ENCODE measurements around the gene MYEF2.

DNA sequence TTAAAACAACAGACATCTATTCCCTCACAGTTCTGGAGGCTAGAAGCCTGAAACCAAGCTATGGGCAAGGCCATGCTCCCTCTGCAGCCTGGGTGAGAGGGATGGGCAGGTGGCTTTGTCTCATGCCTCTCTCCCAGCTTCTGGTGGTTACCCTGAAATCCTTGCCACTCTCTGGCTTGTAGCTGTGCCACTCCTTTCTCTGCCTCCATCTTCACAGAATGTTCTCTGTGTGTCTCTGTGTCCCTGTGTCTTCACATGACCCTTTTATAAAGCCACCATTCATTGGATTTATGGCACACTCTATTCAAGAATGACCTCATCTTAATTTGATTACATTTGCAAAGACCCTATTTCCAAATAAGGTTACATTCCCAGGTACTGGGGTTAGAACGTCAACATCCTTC lies 24.6 kb downstream of the SQOR start:
- RRBS = no CpG with 5 or more reads among the region's 1 CpG

DNA sequence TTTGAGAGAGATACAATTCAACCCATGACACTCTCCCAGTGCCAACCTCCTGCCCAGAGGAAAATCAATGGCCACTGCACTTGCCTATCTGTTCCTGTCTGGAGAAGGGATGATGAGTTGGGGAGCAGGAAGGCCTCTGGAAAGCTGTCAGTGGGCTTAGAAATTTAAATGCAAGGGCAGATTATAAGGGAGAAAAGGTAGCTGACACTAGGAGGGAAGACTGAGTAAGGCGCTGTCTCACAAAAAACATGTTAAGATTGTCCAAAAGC lies 24.9 kb downstream of the SQOR start:
- RRBS = no CpG with 5 or more reads among the region's 1 CpG

DNA sequence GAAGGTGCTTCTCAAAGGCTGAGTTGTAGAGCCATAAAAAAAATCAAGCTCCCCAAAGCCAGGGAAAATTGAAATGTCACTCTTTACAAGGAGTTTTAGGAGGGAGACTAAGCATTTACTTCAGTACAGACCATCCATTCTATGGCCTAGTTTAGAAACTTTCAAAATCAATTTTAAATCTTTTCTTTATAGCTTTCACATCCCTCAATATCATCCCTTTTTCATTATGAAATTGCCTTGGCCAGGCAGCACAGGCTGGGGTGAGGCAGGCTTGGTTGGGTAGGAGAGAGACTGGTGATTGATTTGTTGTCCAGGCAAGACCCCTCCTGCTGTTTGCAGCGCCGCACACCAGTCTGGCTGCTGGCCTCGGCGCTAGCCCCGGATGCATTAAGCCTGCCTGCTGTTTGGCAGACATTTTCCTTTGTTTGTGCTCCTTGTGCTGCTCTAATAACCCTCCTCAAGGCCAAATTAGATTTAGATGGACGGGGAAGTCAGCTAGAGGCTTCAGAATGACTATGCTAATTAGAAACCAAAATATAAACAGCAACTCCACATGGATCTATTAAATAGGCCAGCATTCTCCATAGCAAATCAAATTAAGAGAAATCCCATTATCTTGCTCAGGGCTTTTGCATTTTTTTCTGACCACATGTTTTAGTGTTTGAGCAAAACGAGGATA lies 445.1 kb downstream of the SQOR start:
- RRBS = no CpG with 5 or more reads among the region's 7 CpGs

- RRBS = no CpG with 5 or more reads among the region's 1 CpG
Observed at GRCh38 chr15:46526448-46526756, 891.6 kb downstream of the SQOR start.

GRCh38 chr15:47293571-47294360 lies 423.5 kb upstream of the SEMA6D start:
- RRBS = no CpG with 5 or more reads among the region's 8 CpGs

DNA sequence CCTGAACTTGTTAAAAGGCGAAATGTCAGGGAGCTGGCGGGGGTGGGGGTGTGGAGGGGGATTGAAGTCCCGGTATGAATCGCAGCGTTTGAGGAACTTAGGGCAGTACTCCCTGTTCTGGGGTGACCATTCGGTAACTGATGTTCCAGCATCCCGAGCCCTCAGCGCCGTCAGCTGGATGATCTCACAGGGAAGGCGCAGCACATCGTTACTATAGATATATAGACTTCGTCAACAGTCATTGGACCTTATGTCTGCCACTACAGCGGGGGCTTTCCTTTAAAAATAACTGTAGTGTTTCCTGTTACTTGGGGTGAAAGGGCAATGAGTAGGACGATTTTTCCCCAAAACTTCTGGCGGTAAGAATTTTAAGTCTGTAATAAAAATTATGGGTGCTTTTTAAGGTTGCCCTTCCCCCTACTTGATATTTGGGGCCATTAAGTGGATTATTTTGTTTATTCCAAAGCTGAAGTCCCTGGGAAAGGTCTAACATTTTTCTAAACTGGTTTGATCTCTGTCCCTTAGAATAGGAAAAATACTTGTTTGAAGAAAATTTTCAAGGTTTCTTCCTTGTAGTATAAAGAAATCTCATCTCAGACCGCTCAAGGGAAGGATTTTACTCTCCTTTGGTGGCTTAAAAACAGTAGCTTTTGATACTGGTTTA lies 1.9 kb downstream of the SEMA6D start:
- RRBS = no CpG with 5 or more reads among the region's 16 CpGs

GRCh38 chr15:47725871-47726554 lies 8.7 kb downstream of the SEMA6D start:
- RRBS = no CpG with 5 or more reads among the region's 8 CpGs

- RRBS = no CpG with 5 or more reads among the region's 6 CpGs
Observed at GRCh38 chr15:48149810-48150404, 28.2 kb downstream of the MYEF2 start.

DNA sequence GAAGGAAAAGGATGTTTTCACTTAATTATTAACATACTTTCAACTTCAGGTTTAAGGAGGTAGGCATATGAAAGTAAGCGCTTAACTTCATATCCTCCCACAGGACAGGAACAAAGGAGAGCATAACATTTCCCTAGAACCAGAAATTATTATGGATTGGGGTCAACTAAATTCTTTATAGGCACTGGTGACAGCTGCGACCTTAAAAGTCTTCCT lies 1.1 kb downstream of the MYEF2 start:
- RRBS = no CpG with 5 or more reads among the region's 2 CpGs

DNA sequence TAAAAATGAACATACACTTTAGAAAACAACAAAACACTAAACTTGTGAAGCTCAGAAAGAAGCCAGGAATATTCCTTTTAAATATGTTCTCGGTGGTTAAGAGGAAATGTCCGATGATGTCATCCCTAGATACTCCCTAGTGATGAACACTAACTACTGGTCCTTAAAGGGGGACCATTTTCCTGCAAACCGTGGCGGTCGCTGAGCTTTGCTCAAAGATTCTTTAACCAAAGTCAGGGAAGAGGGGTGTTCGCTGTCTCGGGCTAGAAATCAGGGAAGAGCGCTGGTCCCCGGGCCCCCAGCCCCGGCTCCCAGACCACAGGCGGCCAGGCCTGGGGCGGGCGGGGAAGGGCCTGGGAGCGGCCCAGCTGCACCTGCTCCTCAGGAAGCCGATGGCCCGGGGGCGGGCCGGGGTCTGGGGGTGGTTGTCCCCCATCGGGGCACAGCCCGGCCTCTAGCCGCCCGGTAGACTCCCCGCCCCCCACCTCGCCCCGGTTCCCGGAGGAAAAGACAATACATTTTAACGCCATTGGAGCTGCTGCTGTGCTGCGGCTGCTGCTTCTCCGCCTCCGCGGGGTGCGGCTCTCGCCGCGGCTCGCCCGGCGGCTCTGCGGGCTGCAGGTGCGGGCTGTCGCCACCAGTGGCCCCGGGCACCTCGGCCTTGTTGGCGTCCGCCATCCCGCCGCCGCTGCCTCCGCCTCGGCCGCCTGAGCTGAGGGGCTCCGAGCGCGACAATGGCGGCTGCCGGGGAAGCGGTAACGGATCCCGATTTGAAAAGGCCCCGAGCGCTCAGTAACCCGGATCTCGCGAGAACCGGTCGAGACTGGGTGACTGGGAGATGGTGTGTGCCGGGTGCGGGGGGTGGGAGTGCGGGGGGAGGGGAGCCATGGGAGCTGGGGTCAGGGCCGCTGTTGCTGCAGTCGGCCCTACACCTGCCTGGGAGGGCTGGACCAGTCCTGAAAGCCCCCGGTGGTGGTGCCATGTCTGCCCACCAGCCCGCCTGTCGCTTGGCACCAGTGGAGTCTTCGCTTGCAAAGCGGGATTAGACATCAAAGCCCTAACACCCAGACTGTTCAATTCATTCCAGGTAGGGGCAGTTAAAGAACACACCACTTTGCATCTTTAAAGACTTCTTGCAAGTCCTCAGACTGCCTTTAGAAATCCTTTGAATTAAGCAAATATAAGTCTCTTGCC lies at the start of gene MYEF2:
TSS of gene MYEF2 (minus strand) at position 736 of the 1,194 bp plus-strand sequence.
- RRBS = 2% methylated on average over 35 of the region's 76 CpGs

DNA sequence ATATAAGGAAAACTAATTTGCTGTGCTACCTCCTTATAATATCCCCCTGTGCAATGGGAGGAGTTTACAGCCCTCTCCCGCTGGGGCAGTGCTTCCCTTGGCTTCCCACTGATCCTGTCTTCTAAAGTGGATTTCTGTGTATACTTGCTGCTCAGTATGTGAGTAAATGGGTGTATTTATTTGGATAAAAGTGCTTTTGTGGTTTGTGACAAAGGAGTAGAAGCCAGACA lies 68.7 kb downstream of the DUT start:
- RRBS = no CpG with 5 or more reads among the region's 1 CpG

GRCh38 chr15:48415251-48415971 lies 84.2 kb downstream of the DUT start:
- RRBS = no CpG with 5 or more reads among the region's 15 CpGs

GRCh38 chr15:48596235-48597027 lies 49.1 kb downstream of the FBN1 start:
- RRBS = no CpG with 5 or more reads among the region's 10 CpGs

DNA sequence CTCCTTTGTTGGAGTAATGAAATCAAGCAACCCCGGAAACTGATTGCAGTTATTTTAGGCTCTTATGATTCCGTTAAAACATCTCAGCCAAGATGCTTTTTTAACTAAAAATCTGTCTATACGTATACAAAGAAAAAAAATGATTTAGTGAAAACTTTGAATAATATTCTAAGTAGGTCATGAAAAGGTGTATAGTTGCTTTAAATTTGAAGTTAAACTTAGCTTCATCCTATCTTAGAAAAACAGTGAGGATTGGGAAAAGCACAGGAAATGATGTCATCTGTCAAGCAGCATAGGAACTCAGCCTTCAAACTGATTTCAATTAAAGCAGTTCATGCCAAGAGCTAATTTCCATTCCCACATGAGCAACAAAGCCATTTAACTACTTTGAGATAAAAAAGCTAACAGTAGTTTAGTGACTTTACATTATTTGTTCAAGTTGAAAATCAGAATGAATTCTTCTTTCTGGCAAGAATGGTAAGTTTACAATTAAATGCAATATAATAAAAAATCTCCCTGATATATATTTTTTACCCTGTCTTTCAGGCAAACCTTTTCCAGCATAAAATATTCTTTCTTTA lies 42.8 kb downstream of the FBN1 start:
- RRBS = no CpG with 5 or more reads among the region's 3 CpGs

- RRBS = no CpG with 5 or more reads among the region's 11 CpGs
Observed at GRCh38 chr15:48925511-48926329, 38.0 kb downstream of the SHC4 start.

DNA sequence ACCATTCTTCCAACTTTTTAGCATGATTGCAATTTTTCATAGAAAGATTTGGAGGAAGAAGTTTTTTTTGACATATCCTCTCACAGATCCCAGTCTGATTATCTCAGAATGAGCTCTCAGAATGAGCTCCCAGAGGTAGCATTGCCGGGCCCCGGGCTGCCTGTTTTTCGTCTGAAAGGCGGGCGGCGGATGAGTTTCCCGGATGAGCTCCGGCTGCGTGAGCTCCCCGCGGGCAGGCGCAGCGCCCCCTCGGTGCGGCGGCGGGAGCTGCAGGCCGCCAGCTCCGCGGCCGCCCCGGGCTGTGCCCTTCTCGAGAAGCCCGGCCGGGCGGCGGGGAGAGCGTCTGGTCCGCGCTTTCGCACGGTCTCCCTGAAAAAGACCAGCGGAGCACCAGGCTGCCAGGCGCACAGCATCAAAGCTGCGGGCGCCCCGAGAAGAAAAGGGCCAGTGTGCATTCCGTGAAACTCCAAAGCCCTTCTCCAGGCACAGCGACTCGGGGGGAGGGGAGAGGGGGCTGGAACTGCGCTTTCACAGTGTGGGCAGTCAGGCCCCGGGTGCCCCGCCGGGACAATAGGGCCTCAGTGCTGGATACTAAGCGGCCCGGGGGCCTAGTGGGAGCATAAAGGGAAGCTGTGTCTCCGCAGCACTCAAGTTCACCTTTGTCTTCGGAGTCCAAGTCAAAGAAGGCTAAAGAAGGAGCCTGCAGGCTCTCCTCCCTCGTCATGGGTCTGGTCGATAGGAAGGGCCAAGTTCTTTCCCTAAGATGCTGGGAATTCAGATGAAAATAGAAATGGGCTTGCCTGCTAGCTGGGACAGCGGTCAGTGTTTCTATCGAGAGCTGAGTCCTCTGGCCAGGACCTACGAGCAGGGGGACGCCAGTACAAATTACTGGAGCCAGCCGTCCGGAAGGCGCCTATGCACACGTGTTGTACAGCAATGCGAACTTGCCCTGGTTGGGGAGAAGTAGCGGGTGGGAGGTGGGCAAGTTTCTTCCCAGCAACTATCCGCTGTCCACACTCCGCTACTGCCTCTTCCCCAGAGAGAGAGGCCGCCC lies 12.3 kb upstream of the SHC4 start:
- RRBS = 1% methylated on average over 20 of the region's 63 CpGs

GRCh38 chr15:50353860-50354629 lies 953 bp downstream of the GABPB1 start:
- RRBS = 2% methylated on average over 13 of the region's 53 CpGs

GRCh38 chr15:50356409-50357429 lies 1.7 kb upstream of the GABPB1 start:
- RRBS = no CpG with 5 or more reads among the region's 2 CpGs

DNA sequence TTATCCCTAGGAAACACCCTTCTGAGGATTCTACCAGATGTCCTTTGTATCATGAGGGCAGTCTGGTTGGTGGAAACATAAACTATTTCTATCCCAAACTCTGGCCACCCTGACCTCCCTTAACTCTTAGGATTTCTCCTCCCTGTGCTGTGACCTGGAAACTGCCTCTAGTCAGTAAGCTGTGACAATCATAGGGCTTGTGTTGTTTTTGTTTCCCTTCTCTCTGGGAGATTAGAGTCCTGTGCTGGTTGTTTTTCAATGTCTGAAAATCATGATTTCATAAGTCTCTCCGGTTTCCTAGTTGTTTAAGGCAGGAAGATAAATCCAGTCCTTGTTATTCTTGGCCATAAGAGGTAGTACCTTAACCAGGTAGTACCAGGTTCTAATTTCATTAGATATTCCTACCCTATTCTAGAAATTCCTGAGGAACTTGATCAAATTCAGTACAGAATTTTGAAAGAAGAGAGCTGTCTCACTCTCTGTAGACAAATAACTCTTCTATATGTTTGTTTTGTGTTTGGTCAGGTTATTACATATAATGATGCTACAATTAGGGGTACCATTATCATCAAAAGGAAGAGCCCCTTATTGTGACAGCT lies 77.9 kb downstream of the TNFAIP8L3 start:
- RRBS = no CpG with 5 or more reads among the region's 1 CpG

GRCh38 chr15:51036885-51037979 lies 57.5 kb downstream of the TNFAIP8L3 start:
- RRBS = no CpG with 5 or more reads among the region's 38 CpGs